ENCODE data around the genes PABPC5, PCDH19, TMEM35A, CENPI and TCEAL4.

- RRBS, result 9% methylated on average over 4 of the region's 52 CpGs
These were observed at the start of gene PABPC5 for GRCh38 chrX:91434330-91435280. TSS of gene PABPC5 (plus strand) at chrX:91434839.

DNA sequence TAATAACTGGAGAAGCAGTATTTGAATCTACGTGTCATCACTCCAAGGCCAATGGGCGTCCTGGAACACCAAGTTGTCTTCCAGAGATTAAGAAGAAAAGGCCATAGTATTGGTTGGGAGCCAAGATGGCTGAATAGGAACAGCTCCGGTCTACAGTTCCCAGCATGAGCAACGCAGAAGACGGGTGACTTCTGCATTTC is 46.3 kb downstream of the NAP1L3 start:
- RRBS, result no CpG with 5 or more reads among the region's 5 CpGs

DNA sequence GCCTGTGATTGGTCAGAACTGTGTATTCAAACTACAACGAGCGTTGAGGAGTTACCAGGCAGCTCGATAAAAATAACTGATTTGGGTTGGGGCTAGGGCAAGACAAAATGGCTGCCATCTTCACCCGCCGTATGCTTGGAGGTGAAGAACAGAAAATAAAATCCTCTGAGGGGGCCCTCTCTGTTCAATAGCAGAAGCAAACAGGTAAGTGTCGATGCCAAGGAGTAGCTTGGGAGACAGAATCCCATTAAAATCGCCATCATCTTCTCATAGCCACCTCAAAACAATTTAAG is 22.1 kb downstream of the FAM133A start:
- RRBS, result no CpG with 5 or more reads among the region's 7 CpGs

GRCh38 chrX:94127207-94127559 is 453.2 kb downstream of the FAM133A start:
- RRBS, result no CpG with 5 or more reads among the region's 9 CpGs

DNA sequence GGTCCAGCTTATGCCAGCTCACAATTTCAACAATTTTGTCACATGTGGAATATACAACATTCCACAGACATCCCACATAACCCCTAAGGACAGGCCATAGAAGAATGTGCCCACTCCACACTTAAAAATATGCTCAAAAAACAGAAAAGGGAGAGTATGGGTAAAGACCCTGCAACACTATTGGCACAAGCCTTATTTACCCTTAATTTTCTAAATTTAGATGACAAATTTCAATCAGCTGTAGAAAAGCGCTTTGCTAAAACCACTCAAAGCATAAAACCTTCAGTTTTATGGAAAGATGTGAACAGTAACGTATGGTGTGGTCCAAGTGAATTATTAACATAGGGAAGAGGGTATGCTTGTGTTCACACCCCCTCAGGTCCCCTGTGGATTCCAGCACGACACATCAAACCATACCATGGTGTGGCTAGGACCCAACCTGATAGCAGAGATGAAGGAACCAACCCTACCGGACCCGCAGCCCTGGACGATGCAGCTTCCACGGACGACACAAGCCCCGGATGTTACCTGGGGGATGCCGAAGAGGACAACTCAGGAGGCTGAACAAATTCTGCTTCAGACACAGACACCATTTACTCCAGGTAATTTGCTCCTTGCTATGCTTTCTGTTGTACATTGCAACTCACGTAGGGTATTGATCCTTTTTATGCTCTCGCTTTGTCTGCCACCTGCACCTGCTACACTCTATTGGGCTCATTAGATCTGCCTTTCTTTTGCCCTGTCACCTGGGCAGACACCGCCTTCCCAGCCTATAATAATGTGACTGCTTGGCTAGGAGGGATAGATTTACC is 821.1 kb downstream of the FAM133A start:
- RRBS, result 88% methylated on average over 4 of the region's 13 CpGs

GRCh38 chrX:94702396-94702898 is 1028.4 kb downstream of the FAM133A start:
- RRBS, result no CpG with 5 or more reads among the region's 8 CpGs

DNA sequence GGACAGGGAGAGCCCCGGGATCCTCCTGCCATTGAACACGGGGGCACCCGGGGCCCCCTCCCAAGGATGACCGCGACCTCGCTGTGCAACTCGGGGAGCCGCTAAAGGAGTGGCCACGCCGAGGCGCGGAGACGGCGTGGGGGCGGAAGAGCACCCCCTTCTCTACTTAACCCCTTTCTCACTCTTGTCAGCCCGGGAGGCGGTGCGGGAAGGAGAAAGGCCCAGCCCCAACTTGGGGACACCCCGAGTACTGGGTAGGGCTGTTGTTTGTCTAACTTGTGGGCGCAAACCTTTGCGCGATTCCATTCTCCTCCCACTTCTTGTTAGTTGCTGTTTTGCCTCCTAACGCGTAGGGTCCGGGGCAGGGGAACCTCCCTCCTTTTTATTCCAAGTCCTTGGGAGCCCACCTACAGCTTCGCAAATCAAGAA is 595 bp downstream of the DIAPH2 start:
- RRBS, result no CpG with 5 or more reads among the region's 26 CpGs

- RRBS, result no CpG with 5 or more reads among the region's 9 CpGs
These were observed 998 bp downstream of the DIAPH2 start for GRCh38 chrX:96685652-96686028.

DNA sequence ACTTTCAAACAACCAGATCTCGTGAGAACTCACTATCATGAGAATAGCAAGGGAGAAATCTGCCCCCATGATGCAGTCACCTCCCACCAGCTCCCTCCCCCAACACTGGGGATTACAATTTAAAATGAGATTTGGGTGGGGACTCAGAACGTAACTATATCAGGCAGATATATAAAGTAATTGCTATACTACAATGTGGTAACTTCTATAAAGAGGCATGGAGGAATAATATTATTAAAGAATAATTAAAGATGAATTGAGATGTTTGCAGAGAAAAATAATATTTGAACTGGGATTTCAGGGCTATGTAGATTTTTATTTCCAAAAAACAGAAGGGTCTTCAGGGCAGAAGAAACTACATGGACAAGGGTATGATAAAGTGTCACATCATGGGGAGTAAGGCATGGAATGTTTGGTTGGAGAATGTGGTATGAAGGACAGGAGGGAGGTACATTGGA is 109.9 kb downstream of the RPA4 start:
- RRBS, result no CpG with 5 or more reads among the region's 2 CpGs

DNA sequence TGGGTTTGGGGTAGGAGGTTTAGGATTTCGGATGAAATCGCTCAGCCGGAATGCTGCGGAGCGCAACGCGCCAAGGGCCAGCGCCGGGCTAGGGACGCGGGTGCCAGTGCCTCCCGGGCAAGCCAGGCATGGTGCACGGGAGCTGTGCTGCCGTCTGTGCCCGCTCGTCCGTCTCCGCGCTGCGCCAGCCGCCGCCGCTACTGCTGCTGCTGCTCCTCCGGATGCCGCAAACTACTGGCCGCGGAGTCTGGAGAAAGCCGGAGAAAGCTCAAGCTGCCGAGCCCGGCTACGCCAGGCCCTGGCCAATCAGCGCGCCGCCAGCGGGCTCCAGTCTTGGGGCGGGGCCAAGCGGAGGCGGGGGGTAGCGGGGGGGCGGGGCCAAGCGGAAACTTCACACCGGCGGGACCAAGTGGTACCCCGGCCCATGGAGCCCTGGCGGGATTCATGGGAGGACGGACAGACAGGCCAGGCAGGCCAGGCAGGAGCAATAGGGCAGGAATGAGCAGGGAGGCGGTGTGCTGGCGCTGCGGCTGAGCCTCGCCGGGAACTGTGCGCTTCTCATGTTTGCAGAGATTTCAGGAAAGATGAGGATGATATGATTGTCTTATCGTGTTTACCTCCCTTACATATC is at the start of gene PCDH19:
PCDH19 (minus strand) TSS at position 236 of the 631 bp plus-strand sequence.
- RRBS, result 6% methylated on average over 17 of the region's 53 CpGs

DNA sequence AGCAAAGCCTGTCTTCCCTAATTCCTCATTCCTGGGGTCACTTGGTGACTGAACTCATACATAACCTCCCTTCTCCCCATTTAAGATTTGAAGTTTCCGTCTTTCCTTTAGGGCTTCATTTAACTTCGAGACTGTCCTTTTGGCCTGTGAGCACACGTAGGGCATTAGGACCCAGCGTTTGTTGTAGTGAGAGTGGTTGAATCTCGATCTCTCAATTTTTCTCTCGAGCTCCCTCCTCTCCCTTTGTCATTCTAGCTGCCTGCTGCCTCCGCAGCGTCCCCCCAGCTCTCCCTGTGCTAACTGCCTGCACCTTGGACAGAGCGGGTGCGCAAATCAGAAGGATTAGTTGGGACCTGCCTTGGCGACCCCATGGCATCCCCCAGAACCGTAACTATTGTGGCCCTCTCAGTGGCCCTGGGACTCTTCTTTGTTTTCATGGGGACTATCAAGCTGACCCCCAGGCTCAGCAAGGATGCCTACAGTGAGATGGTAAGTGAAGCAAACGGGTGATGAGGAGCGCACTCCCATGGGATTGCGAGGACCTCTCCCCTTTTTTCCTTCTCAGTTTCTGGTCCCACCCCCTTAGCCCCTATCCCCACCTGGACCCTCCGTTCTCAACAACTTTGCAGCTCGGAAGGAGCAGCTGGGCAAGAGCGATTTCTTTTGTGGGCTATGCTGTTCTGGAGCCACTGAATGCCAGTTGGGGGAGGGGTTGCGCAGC is at the start of gene TMEM35A:
TMEM35A (plus strand) TSS at position 246 of the 721 bp plus-strand sequence.
- RRBS, result no CpG with 5 or more reads among the region's 19 CpGs

- RRBS, result no CpG with 5 or more reads among the region's 52 CpGs
These were observed at the start of gene CENPI for GRCh38 chrX:101097371-101098520. TSS of gene CENPI (plus strand) at chrX:101098204.

- RRBS, result no CpG with 5 or more reads among the region's 6 CpGs
These were observed 730 bp downstream of the TIMM8A start for GRCh38 chrX:101347820-101348203.

- RRBS, result no CpG with 5 or more reads among the region's 5 CpGs
These were observed 10.7 kb downstream of the HNRNPH2 start for GRCh38 chrX:101418808-101419097.

GRCh38 chrX:101478006-101478542 is 7.2 kb upstream of the ARMCX4 start:
- RRBS, result no CpG with 5 or more reads among the region's 2 CpGs

DNA sequence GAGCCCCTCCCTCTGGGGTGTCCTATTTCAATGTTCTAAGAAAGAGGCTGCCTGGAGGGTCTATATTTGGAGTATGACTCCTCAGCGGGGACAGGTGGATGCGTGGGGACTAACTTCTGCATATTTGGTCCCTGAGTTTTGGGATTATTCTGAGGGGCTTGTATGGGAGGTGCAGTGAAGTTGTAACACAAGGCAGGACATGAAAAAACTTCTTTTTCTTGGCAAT is 1.5 kb upstream of the ARMCX4 start:
- RRBS, result no CpG with 5 or more reads among the region's 2 CpGs

DNA sequence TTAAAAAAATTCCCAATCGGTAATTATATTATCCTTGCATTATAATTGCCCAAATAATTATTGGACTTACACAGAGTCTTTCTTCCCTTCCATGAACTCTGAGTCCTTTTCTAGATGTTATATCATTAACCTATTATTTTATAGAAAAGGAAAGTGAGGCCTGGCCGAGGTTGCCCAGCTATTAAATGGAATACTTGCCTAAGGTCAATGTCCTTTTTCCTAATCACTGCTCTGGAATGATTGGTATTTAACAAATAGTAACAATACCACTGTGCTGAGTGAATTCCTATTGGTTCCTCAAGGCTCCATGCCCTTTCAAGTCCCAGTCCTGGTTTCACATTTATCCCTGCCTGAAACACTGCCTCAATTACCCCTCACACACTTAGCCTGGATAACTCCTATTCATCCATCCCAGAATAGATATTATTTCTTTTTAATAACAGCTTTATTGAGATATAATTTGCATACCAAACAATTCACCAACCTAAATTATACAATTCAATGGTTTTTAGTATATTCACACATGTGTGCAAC is 6.2 kb downstream of the TCEAL9 start:
- RRBS, result no CpG with 5 or more reads among the region's 2 CpGs

GRCh38 chrX:103585354-103585831 is at the start of gene TCEAL4:
TSS of gene TCEAL4 (plus strand) at chrX:103585515.
- RRBS, result 4% methylated on average over 6 of the region's 28 CpGs

DNA sequence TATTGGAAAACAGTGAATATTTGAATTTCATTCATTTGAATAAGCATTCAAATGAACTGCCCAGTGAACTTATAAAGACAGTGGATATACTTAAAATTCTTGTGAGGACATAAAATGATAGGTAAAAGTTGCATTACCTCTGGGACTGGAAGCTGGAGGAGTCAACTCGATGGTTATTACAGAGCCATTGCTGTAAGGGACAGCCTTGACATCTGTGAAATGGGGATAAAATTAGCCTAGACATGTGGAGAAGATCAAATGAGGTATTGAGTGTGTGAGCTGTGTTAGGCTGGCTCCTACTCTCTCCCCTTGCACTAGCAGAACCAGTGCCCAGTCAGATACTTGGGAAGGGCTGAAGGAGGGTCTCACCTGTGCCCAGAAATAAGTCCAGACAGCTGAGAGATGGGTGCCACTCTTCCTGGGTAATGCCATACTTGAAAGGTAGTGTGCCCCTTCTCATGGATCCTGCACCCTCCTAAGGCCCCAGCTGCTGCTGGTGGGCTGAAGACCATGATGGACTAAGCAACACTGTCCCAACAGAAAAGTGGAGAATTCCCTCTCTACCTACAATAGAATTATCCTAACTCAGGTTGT is 2.5 kb downstream of the TCEAL4 start:
- RRBS, result no CpG with 5 or more reads among the region's 1 CpG

Measured in HL-60 (cell line).